Peyer's patch (tissue), 4 donors: ENCODE results near the genes EDRF1, NPS and C10orf143.

GRCh38 chr10:125150258-125151205 lies 122.7 kb upstream of the CTBP2 start:
- PRO-cap: unidirectional peak, minus-strand start at chr10:125150591; bidirectional peak, plus-strand start at chr10:125150913, minus-strand start at chr10:125150729
- RAMPAGE, long total RNA, 4 experiments: no peak in any of the 4 experiments

GRCh38 chr10:125161425-125161735 lies 133.5 kb upstream of the CTBP2 start:
- PRO-cap: bidirectional peak, plus-strand start at chr10:125161621, minus-strand start at chr10:125161529
- RAMPAGE, long total RNA, 4 experiments: no peak in any of the 4 experiments

DNA sequence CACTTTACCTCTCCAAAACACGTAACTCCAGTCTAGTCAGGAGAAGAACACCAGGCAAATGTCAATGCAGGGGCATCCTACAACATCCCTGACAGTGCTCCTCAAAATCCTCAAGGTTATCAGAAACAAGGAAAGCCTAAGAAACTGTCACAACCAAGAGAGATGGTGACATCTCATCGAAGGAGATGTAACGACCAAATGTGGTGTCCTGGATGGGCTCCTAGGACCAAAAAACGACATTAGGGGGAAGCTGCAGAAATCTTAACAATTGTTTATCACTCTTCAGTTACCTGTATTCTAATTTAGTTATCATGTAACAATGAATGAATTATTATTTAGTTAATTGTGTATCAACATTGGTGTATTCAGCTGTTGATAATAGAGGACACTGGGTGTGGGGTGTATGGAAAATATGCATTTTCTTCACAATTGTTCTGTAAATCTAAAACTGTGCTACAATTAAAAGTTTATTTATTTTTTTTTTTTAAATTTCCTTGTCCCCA lies 309.3 kb upstream of the CTBP2 start:
- PRO-cap: no peak
- RAMPAGE, long total RNA, 4 experiments: no peak in any of the 4 experiments

DNA sequence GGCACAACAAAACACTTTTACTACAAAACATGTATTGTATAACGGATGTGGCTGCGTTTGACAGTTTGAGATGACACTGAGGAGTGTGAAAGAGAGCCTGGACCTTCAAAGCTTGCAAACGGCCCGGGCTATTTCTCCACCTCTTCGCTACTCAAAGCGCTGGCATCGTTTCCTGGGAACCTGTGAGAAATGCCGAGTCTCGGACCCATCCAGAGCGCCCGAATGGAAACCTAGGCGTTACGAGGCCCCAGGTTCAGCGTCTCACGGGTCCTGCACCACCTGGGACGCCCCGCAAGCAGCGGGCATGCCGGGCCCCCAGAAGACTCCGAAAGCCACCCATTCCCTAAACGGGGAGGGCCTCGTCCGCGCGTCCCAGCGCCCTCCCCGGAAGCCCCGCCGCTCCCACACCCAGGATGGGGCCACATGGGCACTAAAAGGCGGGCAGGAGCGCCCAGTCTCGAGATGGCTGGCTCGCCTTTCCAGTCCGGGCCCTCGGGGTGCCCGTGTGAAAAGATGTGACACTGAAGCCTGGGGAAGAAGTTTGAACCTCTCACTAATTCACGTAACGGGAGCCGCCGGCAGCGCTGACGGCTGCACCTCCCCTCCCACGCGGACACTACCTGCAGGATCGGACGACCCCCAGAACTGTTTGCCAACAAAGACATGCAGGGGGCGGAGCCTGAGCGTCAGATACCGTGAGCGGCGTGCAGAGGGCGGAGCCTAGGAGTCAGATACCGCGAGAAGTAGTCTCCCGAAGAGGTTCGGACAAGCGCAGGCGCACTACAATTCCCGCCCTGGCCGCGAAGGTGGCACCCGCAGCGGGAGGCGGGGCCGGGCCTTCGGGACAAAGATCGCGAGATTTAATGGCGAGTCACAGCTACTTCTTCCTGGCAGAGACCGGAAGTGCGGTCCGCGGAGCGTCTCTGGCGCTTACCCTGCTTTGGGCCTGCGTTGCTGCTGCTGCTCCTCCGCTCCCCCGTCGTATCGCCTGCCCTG lies at the start of gene EDRF1:
Gene EDRF1 (plus strand): TSS at position 908 of the 996 bp plus-strand sequence.
- PRO-cap: bidirectional peak, plus-strand start at position 909 of the sequence, minus-strand start at position 618 of the sequence
- RAMPAGE, long total RNA, 4 experiments: start-site peak on the plus strand in 4 of 4 experiments, centred at positions 911 to 920 of the sequence, 66 to 297 reads per replicate; start-site peak on the minus strand in 2 of 4 experiments, centred at positions 679 to 680 of the sequence, 10 to 18 reads per replicate

GRCh38 chr10:125885824-125886795 lies 5.0 kb upstream of the DHX32 start:
- PRO-cap: no peak
- RAMPAGE, long total RNA, 4 experiments: start-site peak on the minus strand in 1 of 4 experiments, at chr10:125886065-125886194 at its widest, 22 reads per replicate

DNA sequence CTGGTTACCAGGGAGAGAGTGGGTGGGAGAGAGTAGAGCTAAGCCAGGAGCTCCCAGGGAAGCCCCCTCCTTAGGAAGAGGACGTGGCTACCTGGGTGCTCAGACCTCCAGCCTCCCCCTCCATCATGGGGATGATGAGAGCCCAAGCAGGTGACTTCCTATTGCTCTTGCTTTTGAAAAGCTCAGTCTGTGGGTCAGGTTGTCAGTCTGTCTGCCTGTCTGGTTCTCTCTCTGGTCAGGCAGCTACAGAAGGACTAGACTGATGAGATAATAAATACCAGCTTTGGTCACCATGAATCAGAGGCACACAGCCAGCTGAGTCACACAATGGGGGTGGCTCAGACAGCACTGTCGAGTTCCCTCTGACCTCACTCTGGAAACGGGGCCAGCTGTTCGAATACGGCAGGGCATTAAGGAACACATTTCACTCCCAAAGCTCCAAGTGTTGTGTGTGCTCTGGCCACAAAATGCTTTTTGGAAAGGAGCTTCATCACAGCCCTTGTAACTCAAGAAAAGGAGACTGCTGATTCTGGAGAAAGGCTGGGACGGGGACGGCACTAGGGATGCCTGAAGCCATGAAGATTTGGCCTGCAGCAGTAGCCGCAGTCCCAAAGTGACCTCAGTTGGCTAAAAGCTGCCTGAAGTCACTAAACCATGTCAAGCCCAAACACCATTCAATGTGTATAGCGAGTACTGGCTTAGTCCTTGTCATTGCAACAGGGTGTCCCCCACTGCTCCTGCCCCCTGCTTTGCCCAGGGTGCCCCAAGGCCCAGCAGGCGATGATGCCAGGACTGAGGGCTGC lies 166.2 kb downstream of the FANK1 start:
- PRO-cap: no peak
- RAMPAGE, long total RNA, 4 experiments: no peak in any of the 4 experiments

DNA sequence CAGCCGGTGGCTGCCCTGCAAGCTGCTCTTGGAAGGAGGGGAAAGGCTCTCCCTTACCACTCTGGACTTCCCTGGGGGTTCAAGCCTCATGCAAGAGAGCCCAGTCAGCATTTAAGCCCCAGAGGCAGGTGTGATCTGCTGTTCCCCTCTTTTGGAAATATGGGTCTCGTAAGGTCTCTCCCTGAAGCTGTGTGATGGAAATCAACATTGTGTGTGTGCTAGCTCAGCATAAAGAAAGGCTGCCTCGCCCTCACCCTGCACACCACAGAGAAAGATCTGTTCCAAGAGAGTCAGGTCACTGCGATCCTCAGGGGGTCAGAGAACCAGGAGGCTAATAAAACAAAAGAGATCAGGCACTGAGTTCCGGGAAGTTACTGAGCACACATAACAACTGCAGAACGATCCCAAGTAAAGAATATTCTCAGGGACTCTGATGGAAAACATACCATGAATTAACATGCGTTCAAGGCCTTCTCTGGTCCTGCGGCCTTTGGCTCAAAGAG lies 212.4 kb downstream of the ADAM12 start:
- PRO-cap: no peak
- RAMPAGE, long total RNA, 4 experiments: no peak in any of the 4 experiments

GRCh38 chr10:126264705-126264952 lies 123.6 kb downstream of the ADAM12 start:
- PRO-cap: no peak
- RAMPAGE, long total RNA, 4 experiments: no peak in any of the 4 experiments

DNA sequence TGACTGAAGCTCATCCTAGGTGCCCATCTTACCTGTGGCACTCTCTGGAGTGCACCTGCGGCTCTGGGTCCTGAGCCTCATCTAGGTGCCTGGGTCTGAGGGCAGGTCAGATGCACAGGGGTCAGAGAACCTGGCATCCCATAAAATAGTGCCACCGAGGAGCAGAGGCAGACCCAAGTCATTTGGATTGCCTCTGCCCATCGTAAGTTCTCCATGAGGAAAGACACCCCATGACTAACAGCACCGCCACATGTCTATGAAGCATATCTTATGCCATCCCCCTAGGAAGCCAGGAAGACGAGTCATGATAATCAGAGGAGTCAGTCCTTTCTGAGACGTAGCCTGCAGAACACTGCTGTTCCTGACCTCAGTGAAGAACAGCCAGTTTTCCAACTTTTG lies 51.3 kb downstream of the INSYN2A start:
- PRO-cap: no peak
- RAMPAGE, long total RNA, 4 experiments: no peak in any of the 4 experiments

DNA sequence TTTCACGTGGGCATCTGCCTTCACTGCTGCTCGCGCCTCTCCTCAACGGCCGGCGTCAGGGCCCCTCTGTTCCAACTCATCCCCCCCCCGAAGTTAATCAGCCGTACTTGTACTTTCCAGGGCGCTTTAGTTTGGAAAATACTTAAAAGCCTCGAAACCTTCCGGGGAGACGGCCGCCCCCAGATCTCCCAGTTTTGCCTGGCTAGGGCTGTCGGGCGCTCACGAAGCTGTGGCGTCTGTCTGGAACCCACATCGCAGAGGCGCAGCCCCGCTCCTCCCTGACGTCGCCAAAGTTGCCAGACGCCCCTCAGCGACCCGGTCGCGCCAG lies 983 bp downstream of the INSYN2A start:
- PRO-cap: no peak
- RAMPAGE, long total RNA, 4 experiments: no peak in any of the 4 experiments

GRCh38 chr10:127534309-127534546 lies 14.9 kb upstream of the NPS start:
- PRO-cap: no peak
- RAMPAGE, long total RNA, 4 experiments: no peak in any of the 4 experiments

DNA sequence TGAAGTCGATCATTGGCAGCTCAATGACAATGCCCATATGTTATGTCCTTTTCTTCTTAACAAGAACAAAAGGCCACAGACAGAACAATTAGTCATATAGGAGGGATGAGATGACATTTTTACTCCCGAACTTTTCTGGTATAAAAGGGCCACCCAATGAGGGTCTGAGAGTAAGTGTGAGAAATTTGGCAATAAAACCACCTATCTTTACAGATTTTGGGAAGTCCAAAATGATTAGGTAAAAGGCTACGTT lies at the start of gene NPS:
Gene NPS (plus strand): TSS at position 171 of the 253 bp plus-strand sequence.
- PRO-cap: no peak
- RAMPAGE, long total RNA, 4 experiments: no peak in any of the 4 experiments

DNA sequence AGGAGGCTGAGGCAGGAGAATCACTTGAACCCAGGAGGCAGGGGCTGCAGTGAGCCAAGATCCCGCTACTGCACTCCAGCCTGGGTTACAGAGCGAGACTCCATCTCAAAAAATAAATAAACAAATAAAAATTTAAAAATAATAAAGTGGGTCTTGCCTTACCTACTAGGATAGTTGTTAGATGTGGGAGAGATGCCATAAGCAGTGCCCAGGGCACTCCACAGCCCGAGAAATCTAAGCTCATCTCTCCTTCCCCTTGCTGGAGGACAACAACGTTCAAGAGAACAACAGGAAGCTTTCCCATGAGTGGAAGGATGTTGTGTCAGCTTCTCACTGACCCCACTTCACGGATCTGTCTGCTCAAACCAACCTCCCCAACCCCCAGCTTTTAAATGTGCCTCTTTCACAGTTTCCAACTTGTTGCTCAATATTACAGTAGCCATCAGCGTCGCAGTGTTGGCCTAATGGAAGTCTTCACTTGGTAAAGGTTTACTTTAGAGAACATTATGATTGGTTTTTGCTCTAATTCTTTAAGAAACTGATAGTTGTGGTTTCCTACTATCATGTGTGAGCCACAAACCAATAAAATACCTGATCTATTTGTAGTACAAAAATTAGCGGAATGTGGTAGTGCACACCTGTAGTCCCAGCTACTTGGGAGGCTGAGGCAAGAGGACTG lies 72.2 kb downstream of the PTPRE start:
- PRO-cap: no peak
- RAMPAGE, long total RNA, 4 experiments: no peak in any of the 4 experiments

- PRO-cap: no peak
- RAMPAGE, long total RNA, 4 experiments: no peak in any of the 4 experiments
Measured at GRCh38 chr10:128057769-128058118, 68.5 kb downstream of the MKI67 start.

DNA sequence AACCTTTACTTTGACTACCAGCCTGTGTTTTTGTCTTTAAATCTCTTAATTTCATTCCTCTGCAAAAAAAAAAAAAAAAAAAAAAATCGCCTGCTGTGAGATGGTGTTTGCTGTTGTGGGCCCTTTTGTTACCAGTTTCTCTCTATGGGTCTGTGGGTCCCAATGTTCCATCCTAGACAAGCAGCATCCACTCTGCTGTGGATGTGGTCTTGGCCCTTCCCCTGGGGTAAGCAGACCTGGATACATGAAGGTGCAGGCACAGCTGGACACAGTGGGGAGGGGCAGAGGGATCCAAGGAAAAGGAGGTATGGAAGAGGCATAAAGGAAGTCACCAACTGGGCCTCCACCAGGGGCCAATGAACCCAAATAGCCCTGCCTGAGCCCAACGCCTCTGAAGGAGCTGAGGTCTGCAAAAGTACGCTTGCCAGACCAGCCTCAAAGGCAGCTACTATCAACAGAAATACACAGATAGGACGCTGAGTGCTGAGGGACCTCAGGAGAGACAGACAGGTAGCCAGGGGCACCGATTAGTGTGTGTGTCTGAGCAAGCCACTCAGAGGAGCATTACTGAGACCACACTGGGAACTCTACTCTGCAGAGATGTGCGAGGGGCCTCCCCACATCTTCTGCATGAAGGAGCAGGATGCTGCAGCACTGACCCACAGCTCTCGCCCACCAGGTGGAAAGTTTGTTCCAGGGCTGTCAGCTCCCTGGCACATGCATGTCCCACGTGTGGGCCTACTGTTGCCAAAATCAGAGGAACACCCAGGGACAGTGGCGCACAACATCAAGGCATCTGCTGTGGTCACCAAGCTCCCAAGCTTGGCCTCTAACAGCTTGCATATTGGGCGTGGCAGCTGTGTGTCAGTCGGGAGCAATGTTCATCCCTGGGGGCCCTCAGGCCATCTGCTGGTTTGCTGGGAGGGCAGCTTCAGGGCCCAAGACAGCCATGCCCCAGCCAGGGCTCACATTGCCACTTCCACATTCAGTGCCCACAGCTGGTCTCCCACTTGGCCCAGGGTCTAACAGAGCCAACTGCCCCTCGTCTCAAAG lies 40.1 kb downstream of the MKI67 start:
- PRO-cap: no peak
- RAMPAGE, long total RNA, 4 experiments: no peak in any of the 4 experiments

DNA sequence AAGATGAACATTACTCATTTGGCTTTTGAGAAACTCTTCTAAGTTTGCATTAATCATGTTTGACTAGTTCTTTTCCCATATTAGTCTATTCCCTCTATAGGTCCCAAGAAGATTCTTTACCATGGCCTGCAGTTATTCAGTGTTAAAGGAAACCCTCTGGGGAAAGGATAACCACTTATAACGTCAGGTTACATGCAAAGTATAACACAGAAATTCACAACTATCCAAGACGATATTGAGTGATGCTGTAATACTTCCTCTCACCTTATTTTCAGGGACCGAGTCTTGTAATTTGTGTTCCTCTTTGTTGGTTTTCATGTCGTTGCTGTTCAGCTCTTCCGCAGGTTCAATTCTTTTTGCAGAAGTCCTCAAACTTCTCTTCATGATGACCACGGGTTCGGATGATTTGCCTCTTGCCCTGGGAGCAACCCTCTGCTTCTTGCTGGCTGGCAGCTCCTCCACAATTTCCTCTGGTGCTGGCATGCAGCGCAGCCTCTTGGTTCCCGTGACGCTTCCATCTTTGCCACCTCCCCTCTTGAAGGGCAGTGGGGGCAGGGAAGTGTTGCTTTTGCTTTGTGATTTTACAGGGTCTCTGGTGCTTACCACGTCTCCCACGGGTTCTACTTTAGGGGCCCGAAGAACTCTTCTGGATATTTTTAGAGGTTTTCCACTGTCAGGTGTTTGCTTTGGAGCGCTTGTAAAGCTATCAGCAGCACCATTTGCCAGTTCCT lies 23.7 kb downstream of the MKI67 start:
- PRO-cap: no peak
- RAMPAGE, long total RNA, 4 experiments: no peak in any of the 4 experiments

GRCh38 chr10:128108186-128108804 lies 17.9 kb downstream of the MKI67 start:
- PRO-cap: no peak
- RAMPAGE, long total RNA, 4 experiments: no peak in any of the 4 experiments

DNA sequence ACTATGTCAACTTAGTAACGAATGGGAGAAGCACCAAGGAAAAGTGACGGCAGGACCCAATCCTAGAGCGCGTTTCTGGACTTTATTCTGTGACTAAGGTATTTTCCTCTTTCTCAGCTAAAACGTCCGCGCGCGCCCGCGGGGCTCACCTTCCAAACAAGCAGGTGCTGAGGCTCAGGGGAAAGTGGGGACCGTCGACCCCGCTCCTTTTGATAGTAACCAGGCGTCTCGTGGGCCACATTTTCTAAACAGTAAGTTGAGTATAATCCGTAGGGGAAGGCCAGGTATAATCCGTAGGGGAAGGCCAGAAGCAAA lies 839 bp downstream of the MKI67 start:
- PRO-cap: no peak
- RAMPAGE, long total RNA, 4 experiments: no peak in any of the 4 experiments

- PRO-cap: no peak
- RAMPAGE, long total RNA, 4 experiments: no peak in any of the 4 experiments
Measured at GRCh38 chr10:129946353-129946771, 17.7 kb downstream of the EBF3 start.

GRCh38 chr10:130110714-130111033 lies at the start of gene C10orf143:
TSS of gene C10orf143 (minus strand) at chr10:130110830.
- PRO-cap: bidirectional peak, plus-strand start at chr10:130110913, minus-strand start at chr10:130110830
- RAMPAGE, long total RNA, 4 experiments: start-site peak on the minus strand in 4 of 4 experiments, at chr10:130110804-130110836 at its widest, 11 to 41 reads per replicate